ENCODE measurements around the genes ZNF76 and CLPSL1.

- PRO-cap: no peak
- RAMPAGE, long total RNA, 2 experiments: no peak in any of the 2 experiments
These were observed 92.6 kb downstream of the TCP11 start for GRCh38 chr6:35048284-35049242.

DNA sequence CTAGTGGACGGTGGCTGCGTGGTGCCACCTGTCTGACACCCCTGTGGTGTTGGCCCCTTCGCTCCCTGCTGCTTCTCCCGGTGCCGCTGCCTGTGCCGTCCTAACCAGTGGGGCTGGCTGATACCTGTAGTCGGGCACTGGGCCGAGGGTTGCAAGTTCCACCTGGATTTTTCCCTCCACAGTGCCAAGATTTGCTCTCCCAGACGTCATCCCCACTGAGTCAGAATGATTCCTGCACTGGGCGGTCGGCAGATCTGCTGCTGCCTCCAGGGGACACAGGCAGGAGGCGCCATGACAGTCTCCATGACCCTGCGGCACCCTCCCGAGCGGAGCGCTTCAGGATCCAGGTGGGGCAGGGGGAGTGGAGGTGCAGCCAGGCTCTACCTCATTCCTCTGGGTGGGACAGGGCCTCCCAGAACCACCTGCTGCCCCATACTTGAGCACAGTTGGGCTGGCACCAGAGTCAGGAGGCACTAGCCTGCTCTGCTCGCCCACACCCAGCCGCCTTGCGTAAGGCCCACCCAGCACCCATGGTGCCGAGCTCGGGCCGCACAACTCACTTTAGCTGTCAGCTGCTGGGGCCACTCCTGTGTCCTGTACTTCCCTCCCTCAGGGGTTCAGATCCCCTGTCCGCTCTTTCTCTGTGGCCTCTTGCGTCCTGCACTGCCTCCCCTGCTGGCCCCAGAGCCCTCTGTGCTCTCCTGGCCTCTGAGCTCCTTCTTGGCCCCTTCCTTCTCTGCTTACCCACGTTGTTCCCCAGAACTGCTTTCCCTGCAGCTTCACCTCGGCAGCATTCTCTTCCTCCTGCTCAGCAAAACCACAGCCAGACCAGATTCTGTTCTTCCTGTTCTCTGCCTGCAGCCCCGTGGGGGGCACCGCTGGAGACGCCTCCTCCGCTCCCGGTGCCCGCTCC lies 60.1 kb downstream of the TCP11 start:
- PRO-cap: no peak
- RAMPAGE, long total RNA, 2 experiments: no peak in any of the 2 experiments

DNA sequence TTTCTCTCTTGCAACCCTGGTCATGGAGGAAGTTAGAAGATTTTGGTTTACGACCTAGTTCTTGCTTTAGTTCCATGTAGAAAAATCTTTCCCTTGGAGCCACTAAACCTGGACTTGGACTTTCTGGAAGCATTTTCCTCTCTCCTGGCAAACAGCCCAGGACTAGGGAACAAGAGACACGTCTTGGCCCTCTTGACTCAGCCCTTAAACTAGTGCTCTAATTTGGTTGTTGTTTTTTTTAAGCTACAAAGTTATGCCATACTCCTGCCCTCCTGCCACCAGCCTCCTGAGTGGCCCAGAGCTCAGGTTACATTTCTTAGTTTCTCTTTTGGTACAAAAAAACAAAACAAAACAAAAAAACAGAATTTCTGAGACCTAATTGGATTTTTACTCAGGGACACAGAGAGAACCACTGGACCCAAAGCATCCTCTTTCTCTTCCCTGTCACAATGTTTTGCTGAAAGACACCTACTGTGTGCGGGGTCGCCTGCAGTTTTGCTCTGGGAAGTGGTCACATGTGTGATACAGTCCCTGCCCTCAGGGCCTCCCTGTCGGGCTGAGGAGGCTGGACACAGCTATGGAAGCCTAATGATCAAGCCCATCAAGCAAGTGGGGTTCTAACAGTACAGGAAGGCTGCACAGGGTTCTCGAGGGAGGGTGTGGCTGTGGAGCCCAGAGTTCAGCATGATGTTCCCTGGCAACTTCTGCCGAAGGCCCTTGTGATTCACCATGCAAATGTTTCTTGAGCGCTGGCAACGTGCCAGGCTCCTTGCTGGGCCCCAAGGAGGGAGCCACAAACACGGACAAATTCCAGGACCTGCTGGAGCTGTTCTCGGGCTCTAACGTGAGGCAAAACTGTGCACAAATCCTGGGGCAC lies 32.2 kb upstream of the SCUBE3 start:
- PRO-cap: no peak
- RAMPAGE, long total RNA, 2 experiments: no peak in any of the 2 experiments

DNA sequence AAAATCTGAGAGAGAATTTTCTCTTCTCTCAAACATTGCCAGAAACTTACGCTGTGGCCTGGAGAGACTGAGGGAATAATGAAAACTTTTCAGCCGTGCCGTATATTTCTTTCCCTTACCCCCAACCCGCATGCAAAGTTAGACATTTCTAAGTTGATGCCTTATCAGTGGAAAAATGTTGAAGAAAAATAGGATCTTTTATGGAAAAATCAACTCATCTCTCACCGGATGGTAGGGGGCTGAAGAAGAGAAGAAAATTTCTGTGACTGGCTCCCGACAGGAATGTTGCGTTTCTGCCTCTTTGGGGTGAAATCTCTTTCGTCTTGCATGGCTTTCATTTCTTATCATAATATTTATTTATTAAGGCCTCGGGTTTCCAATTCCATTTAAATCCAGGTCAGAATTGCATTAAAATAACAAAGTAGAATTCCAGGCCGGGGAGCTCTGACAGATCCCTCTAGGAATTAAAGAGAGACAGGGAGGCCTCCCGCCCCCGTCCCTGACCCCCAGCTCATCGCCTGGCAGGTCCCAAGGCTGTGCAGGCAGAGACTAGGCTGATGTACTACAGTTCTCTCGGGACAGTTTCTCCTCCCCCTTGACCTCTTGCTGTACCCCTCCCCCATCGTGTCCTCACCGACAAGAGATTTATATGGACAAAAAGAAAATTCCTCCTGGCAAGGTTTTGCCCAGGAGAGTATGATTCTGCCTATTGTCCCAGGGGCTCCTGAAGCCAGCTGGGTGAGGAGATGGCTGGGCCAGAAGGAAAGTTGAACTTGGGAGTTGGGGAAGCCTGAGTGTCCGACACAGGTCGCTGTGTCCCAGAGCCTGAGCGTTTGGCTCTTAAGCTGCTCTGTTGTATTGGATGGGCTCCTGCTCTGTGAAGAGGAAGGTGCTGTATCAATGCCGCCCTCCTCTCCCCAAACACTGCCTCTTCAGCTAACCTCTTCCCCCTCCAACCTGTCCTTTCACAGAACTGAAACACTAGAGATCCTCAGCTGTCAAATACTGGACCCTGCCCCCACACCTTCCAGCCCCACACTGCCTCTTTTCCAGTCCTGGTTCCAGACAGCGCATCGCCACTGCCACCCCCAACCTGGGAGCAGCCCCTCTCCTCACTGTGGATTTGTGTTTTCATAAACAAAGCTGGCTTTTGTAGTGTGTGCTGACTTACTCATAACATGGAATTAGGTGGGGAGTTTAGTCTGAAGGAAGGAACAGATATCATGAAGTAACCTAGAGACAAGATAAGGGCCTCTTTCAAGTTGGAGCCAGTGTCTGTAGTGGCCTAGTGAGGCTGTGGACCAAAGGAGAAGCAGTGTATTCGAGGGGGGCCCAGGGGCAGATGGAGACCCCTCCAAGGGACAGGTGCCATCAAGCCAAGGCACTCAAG lies 1.6 kb downstream of the SCUBE3 start:
- PRO-cap: no peak
- RAMPAGE, long total RNA, 2 experiments: no peak in any of the 2 experiments

DNA sequence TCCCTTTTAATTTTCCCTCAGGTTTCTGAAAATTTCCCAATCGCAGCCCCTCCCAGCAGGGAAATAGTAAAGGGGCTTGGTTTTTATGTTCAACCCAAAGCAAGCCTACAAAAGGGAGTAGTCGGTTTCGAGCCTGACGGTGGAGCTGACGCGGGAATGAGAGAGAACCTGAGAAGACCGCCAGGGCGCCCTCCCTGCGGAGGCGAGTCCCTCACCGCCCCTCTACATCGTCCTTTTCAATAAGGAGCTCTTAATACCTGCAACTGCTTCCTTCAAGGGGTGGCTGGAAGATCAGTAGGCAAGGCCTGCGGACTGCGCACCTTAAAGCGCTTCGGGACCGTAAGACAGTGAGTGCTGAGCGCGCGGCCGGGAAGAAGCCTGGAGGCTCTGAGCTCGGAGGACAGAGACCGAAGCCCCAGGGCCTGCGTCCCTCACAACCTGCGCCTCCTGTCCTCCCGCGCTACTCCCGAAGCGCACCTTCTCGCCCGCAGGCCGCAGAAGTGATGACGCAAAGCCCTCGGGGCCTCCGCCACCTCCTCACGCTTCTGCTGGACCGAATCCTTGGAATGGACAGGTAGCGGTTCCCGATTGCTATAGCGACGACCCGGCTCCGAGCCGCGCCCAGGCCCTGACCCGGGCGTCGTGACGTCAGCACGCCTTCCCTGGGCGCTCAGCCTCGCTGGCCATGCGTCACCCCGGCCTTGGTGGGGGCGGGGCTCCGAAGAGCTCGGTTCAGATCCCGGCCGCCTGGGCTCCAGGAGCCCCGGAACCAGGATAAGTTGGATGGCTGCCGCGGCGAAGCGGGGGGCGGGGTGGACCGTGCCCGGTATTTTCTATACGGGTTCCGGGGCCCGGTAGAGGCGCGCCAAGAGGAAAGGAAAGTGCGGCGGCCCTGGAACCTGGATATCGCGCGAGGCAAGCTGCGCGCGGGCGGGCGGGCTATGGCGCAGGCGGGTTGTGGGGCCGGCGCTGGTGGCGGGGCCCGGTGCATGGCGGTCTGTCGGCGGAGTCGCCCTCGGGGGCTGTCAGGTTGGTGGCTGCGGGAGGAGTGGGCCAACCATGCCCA lies at the start of gene ZNF76:
Gene ZNF76 (plus strand): TSS at position 923 of the 1,066 bp plus-strand sequence.
- PRO-cap: bidirectional peak, plus-strand start at position 949 of the sequence, minus-strand start at position 462 of the sequence
- RAMPAGE, long total RNA, 2 experiments: start-site peak on the plus strand in 2 of 2 experiments, centred at positions 711 to 929 of the sequence, 19 to 44 reads per replicate; start-site peak on the minus strand in 1 of 2 experiments, centred at position 611 of the sequence, 21 reads per replicate

DNA sequence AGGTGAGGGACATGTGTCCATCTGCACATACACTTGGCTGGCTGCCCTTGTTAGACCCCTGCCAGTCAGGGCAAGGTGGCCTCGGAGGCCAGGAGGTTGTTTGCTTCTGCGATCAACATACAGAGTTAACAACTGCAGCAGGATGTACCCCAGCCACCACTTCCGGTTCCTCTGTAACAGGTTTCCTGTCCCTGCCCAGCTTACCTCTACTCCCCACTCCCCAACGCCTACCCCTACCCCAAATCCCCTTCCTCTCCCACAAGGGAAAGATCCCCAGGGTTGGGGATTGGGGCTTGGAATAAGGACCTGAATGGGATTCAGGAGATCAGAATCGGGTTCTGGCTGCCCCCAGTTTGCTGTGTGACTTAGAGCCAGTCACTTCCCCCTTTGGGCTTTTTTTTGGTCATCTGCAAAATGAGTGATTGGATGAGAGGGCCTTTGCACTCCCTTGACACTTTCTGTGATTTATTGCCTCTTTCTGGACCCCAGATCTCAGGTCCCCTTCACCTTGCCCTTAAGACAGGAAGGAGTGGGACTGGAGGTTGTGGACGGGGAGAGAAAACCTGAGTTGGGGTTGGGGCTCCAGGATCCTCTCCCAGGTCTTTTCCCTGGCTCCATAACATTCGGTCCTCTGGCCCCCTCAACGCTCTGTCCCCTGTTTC lies 14.1 kb downstream of the DEF6 start:
- PRO-cap: no peak
- RAMPAGE, long total RNA, 2 experiments: no peak in any of the 2 experiments

DNA sequence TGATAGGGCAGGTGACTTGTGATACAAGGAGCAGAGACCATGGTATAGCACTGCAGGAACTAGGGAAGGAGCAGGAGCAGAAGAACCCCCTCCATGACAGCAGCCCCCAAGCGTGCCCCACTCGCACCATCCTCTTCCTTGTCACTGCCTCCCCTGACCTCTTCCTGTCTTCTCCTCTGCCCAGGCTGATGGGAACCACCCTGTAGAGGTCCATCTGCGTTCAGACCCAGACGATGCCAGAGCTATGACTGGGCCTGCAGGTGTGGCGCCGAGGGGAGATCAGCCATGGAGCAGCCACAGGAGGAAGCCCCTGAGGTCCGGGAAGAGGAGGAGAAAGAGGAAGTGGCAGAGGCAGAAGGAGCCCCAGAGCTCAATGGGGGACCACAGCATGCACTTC lies 41.3 kb upstream of the FANCE start:
- PRO-cap: no peak
- RAMPAGE, long total RNA, 2 experiments: no peak in any of the 2 experiments

GRCh38 chr6:35415137-35415754 lies 36.9 kb upstream of the FANCE start:
- PRO-cap: no peak
- RAMPAGE, long total RNA, 2 experiments: no peak in any of the 2 experiments

DNA sequence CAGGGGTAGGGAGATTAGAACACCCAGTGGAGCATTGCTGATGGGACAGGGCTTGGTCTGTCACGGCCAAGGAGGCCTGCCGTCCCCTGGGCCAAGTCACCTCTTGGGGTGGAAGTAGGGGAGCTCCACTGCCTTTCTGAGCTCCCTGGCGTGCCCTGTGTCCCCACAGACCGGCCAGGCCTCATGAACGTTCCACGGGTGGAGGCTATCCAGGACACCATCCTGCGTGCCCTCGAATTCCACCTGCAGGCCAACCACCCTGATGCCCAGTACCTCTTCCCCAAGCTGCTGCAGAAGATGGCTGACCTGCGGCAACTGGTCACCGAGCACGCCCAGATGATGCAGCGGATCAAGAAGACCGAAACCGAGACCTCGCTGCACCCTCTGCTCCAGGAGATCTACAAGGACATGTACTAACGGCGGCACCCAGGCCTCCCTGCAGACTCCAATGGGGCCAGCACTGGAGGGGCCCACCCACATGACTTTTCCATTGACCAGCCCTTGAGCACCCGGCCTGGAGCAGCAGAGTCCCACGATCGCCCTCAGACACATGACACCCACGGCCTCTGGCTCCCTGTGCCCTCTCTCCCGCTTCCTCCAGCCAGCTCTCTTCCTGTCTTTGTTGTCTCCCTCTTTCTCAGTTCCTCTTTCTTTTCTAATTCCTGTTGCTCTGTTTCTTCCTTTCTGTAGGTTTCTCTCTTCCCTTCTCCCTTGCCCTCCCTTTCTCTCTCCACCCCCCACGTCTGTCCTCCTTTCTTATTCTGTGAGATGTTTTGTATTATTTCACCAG lies 26.3 kb upstream of the FANCE start:
- PRO-cap: no peak
- RAMPAGE, long total RNA, 2 experiments: no peak in any of the 2 experiments

GRCh38 chr6:35427349-35427862 lies 24.7 kb upstream of the FANCE start:
- PRO-cap: no peak
- RAMPAGE, long total RNA, 2 experiments: no peak in any of the 2 experiments

GRCh38 chr6:35435700-35436059 lies 16.5 kb upstream of the FANCE start:
- PRO-cap: no peak
- RAMPAGE, long total RNA, 2 experiments: no peak in any of the 2 experiments

- PRO-cap: no peak
- RAMPAGE, long total RNA, 2 experiments: no peak in any of the 2 experiments
These were observed 6.7 kb downstream of the RPL10A start for GRCh38 chr6:35474800-35475315.

- PRO-cap: no peak
- RAMPAGE, long total RNA, 2 experiments: no peak in any of the 2 experiments
These were observed 1.7 kb downstream of the TEAD3 start for GRCh38 chr6:35495136-35495695.

GRCh38 chr6:35500666-35501185 lies 3.8 kb upstream of the TEAD3 start:
- PRO-cap: no peak
- RAMPAGE, long total RNA, 2 experiments: no peak in any of the 2 experiments

- PRO-cap: no peak
- RAMPAGE, long total RNA, 2 experiments: no peak in any of the 2 experiments
These were observed 10.4 kb upstream of the TULP1 start for GRCh38 chr6:35523120-35523514.

DNA sequence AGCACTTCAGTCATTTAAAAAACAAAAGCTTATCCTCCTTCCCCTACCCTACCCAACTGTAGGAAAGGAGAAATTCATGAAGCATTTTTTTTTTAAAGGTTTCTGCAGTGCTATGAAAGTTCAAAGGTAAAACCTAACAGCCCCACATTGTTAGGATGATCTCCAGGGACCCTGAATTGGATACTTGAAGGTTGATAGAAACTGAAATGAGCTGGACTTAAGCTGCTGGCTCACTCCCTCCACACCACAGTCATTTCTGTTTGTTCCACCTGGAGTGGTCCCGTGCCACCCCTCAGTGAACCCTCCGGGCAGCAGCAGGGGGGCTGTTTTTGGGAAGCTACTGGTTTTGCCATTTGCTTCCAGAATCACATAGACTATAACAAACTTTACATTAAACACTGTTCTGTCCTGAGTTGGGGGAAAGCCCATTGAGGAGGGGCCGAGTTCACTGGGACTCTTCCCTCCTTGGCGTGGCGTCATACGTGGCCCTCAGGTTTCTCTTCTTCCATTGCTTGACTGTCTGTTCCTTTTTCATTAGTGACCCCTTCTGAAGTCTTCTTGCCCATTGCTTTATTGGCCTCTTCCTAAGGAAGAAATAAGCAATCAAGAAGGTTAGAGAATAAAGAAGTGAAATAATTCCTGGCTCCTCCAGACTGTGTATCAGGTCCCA lies 62.8 kb upstream of the TULP1 start:
- PRO-cap: no peak
- RAMPAGE, long total RNA, 2 experiments: no peak in any of the 2 experiments

- PRO-cap: no peak
- RAMPAGE, long total RNA, 2 experiments: start-site peak on the minus strand in 1 of 2 experiments, at chr6:35580062-35580212 at its widest, 292 reads per replicate
These were observed 67.2 kb upstream of the TULP1 start for GRCh38 chr6:35579777-35580453.

DNA sequence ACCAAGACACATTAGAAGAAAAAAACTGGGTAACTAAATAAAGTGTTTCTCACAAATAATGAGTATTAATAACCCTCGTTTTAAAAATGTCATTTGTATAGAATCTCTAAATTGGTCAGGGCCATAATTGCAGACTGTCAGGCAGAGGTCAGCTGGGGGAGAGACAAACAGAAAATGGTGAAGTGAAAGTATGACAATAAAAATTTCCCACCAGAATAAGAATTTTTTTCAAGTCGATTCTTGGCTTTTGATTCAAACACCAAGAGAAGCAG lies 1.6 kb downstream of the FKBP5 start:
- PRO-cap: no peak
- RAMPAGE, long total RNA, 2 experiments: no peak in any of the 2 experiments

GRCh38 chr6:35718879-35719194 lies 18.0 kb upstream of the ARMC12 start:
- PRO-cap: no peak
- RAMPAGE, long total RNA, 2 experiments: no peak in any of the 2 experiments

- PRO-cap: no peak
- RAMPAGE, long total RNA, 2 experiments: no peak in any of the 2 experiments
These were observed at the start of gene CLPSL1 for GRCh38 chr6:35780721-35781071. Gene CLPSL1 (plus strand): TSS chr6:35781019.

Measured in body of pancreas (tissue), 2 donors.